ENCODE measurements around a stretch of chr6.

DNA sequence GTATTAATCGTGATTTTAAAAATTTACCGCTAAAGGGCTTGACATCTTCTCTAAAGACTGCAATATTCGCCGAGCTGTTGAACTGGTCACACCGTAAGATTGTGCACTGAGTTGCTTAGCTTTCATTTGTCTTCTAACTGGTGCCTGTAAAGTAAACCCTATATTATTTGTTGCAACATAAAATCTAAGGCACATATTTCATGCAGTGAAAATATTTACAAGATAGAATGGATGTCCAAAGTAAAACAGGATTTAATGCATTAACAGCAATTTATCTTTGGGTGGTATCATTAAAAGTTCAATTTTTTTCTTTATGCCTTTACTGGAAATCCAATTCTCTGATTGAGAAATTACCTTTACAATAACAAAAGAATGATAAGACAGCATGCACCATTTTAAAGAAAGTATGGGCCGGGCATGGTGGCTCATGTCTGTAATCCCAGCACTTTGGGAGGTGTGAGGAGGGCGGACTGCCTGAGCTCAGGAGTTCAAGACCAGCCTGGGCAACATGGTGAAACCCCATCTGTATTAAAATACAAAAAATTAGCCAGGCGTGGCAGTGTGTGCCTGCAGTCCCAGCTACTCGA is 37.2 kb downstream of the NUP153 start:
- RAMPAGE, long total RNA, result no peak
- RRBS, result no CpG with 5 or more reads among the region's 9 CpGs

- RAMPAGE, long total RNA, result no peak
- RRBS, result no CpG with 5 or more reads among the region's 11 CpGs
Observed at GRCh38 chr6:17808585-17809341, 102.0 kb upstream of the NUP153 start.

GRCh38 chr6:17850497-17851146 is 136.8 kb downstream of the KIF13A start:
- RAMPAGE, long total RNA, result no peak
- RRBS, result no CpG with 5 or more reads among the region's 4 CpGs

- RAMPAGE, long total RNA, result no peak
- RRBS, result no CpG with 5 or more reads among the region's 5 CpGs
Observed at GRCh38 chr6:17972496-17973118, 14.8 kb downstream of the KIF13A start.

- RAMPAGE, long total RNA, result no peak
- RRBS, result no CpG with 5 or more reads among the region's 7 CpGs
Observed at GRCh38 chr6:18051624-18052201, 64.3 kb upstream of the KIF13A start.

GRCh38 chr6:18466906-18467601 is 79.9 kb downstream of the RNF144B start:
- RAMPAGE, long total RNA, result no peak
- RRBS, result no CpG with 5 or more reads among the region's 3 CpGs

GRCh38 chr6:18501571-18502189 is 114.5 kb downstream of the RNF144B start:
- RAMPAGE, long total RNA, result no peak
- RRBS, result no CpG with 5 or more reads among the region's 5 CpGs

DNA sequence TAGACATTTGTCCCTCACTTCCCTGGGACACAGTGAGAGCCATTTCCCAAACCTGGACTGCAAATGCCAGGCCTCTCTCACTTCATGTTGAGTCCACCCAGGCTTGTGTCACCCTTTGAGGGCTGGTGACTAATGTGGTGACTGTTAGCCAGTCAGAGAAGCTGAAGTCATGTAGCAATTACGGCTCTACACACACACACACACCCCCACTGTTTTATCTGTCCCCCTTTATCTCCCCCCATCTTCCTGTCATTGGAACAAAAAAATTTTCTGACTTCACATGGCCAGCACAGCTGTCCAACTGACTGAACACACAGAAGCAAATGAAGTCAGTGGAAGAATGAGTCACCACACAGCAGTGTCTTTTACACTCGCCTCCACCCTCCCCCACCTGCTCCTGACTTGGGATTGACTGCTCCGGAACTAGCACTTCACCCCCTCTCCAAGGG is 197.9 kb downstream of the RNF144B start:
- RAMPAGE, long total RNA, result no peak
- RRBS, result no CpG with 5 or more reads among the region's 3 CpGs

- RAMPAGE, long total RNA, result no peak
- RRBS, result no CpG with 5 or more reads among the region's 5 CpGs
Observed at GRCh38 chr6:19824372-19824809, 12.8 kb upstream of the ID4 start.

GRCh38 chr6:19838976-19839726 is 2.0 kb downstream of the ID4 start:
- RAMPAGE, long total RNA, result no peak
- RRBS, result 2% methylated on average over 10 of the region's 27 CpGs

DNA sequence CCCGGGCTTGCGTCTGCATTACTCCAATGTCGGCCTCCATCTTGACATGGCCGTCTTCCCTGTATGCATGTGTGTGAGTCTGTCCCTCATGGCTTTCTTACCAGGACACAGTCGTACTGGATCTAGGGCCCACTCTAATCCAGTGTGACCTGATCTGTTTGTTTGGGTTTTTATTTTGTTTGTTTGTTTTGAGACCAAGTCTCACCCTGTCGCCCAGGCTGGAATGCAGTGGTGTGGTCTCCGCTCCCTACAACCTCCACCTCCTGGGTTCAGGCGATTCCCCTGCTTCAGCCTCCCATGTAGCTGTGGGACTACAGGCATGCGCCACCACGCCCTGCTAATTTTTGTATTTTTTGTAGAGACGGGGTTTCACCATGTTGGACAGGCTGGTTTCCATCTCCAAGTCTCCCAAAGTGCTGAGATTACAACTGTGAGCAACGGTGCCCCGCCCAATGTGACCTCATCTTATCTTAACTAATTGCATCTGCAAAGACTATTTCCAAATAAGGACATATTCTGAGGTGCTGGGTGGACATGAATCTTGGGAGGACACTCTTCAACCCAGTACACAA is 73.2 kb downstream of the MBOAT1 start:
- RAMPAGE, long total RNA, result no peak
- RRBS, result no CpG with 5 or more reads among the region's 13 CpGs

DNA sequence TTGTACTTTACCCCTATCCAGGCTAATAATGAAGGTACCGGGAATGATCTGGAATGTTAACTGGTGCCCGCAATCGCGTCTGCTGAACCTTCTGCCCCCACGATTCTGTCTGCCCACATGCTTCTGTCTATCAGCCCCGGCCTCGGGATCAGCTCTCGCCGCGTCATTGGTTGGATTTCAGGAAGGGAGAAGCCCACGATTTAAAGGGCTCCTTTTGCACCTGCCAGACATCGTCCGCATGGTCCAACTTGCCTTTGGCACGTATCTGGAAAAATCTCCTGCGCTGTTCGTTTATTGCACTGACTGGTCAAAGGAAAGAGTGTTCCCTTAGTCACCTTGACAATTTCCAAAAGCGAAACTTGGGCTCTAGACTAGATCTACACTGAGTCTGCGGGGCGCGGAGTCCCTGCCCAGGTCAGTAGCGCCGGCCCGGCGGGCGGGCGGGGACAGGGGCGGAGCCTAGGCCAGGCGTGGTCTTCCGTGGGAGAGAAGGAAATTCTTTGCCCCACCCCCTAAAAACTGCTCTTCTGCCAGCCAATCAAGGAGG is 510 bp upstream of the E2F3 start:
- RAMPAGE, long total RNA, result no peak
- RRBS, result 0% methylated on average over 1 of the region's 29 CpGs

- RAMPAGE, long total RNA, result no peak
- RRBS, result no CpG with 5 or more reads among the region's 1 CpG
Observed at GRCh38 chr6:21186063-21186369, 407.5 kb upstream of the SOX4 start.

GRCh38 chr6:21263445-21264180 is 329.9 kb upstream of the SOX4 start:
- RAMPAGE, long total RNA, result no peak
- RRBS, result no CpG with 5 or more reads among the region's 18 CpGs

GRCh38 chr6:21423135-21423802 is 170.3 kb upstream of the SOX4 start:
- RAMPAGE, long total RNA, result no peak
- RRBS, result no CpG with 5 or more reads among the region's 18 CpGs

- RAMPAGE, long total RNA, result no peak
- RRBS, result no CpG with 5 or more reads among the region's 5 CpGs
Observed at GRCh38 chr6:21808144-21808488, 214.6 kb downstream of the SOX4 start.

GRCh38 chr6:21883352-21884087 is 290.0 kb downstream of the SOX4 start:
- RAMPAGE, long total RNA, result no peak
- RRBS, result no CpG with 5 or more reads among the region's 4 CpGs

DNA sequence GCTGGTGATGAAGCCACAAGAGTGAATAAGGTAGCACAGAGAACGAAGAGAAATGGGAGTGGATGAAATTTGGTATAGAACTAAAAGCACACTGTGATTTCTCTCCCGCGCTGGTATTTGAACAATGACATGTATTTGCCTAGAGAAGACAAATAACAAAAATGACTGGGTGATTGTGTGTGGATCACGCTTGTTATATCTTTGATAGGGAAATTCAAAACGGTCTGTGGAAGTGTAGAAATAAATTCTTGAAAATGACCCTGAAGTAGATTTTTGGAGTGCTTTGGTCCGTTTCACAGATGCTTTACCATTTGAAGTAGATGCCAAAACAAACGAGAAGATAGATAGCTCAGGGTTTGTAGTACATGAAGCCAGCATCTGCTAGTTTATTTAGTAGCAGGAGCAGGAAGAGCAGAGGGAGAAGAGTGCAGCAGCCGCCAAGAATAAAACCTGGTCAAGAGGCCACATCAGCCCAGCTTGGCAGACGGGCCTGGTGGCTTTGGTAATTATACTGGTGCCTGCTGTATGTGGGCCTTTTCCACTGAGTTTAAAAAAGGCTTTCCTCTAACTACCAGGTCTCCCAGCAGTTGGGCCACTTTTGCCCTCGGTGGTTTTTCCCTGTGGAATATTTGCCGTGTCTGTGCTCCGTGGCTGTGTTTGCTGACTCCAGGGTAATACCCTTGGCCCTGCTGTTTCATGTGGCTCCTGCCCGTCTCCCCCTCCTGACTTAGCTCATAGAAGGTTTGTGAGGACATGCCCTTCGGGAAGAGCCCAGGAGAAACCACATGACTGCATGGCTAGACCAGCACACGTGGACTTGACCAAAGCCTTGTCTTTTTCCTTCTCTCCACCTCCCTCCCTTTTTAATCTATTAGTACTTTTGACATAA is 293.9 kb downstream of the SOX4 start:
- RAMPAGE, long total RNA, result no peak
- RRBS, result no CpG with 5 or more reads among the region's 15 CpGs

DNA sequence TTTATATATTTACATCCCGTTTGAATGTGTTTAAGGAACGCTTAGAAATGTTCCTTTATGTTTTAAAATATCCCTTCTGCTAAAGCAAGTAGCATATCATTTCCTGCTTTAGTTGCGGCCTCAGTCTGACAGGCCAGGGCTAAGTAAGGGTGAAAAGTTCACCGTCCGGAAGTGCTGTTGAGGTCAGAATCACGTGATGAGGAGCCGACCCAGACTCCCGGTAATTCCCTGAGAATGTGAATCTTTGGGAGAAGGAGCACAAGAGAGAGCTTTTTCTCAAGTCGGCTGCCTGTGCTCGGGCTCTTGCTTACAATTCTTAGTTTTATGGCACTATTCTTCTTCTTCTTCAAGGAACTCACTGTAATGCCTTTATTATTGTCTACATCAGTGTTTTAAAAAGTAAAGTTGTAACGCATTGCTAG is 309.4 kb downstream of the PRL start:
- RAMPAGE, long total RNA, result no peak
- RRBS, result 4% methylated on average over 2 of the region's 11 CpGs

DNA sequence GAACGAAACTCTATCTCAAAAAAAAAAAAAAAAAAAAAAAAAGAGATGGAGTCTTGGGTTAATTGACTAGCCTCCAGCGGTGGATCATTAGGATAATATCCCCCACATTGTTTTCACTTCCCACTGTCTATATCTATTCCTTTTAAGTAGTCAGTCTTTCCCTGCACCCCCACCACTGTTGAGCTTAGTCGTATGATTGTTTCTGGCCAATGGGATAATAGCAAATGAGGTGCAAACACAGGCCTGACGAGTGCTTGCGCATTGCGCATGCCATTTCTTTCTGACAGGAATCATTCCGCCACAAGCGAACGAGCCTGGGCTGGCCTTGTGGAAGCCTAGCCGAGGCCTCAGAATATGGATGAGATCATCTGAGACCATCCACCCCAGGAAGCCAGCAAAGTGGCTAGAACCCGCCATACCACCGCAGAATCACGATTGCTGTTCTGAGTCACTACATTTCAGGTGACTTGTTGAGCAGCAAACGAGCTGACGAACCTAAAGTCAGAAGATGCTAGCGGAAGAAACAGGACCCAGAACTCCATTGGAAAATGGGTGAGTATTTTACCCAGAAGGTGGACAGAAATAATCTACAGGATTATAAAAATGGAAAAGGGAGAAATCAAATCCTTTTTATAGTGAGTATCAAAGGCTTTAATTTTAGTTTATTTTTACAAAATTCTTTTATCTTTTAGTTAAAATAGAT is 52.3 kb upstream of the PRL start:
- RAMPAGE, long total RNA, result no peak
- RRBS, result no CpG with 5 or more reads among the region's 16 CpGs

All from kidney epithelial cell (primary cell).